ENCODE results near the genes EXOC3L2, PPP1R13L and FOSB.

GRCh38 chr19:44756851-44757717 is 8.6 kb downstream of the BCL3 start:
- RRBS, result 9% methylated on average over 15 of the region's 55 CpGs

DNA sequence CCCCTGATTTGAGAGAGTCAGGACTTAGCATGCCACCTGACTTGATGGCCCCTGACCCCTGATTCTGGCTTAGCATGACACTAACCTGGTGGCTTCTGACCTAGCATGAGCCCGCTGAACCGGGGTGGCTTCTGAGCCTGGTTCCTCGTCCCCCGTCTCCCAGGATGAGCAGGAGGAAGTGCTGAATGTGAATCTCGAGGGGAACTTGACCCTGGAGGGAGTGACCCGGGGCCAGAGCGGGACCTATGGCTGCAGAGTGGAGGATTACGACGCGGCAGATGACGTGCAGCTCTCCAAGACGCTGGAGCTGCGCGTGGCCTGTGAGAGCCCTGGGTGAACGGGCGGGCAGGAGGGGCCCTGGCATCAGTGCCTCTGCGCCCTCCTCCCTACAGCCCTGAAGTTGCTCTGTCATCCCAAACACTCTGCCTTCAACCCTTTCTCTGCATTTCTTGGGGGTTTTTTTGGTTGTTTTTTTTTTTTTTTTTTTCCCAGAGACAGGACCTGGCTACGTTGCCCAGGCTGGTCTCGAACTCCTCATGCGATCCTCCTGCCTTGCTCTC is 5.6 kb downstream of the BCAM start:
- RRBS, result 85% methylated on average over 5 of the region's 20 CpGs

DNA sequence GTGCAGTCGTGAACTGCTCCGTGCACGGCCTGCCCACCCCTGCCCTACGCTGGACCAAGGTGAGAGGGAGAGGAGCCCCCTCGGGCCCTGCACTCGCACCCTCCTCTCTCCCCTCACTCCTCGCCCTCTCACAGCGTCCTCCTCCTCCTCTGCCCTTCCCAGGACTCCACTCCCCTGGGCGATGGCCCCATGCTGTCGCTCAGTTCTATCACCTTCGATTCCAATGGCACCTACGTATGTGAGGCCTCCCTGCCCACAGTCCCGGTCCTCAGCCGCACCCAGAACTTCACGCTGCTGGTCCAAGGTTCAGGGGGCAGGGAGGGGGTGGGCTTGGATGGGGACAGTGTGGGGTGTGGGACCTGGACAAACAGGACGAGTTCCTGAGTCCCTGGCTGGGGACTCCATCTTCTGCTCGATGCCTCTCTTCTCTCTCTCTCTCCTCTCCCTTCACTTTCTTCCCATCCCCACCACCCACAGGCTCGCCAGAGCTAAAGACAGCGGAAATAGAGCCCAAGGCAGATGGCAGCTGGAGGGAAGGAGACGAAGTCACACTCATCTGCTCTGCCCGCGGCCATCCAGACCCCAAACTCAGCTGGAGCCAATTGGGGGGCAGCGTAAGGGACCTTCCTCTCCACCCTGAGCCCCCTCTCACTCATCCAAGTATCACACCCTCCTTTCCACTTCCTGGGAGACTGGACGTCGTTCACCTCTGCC is 9.8 kb downstream of the BCAM start:
- RRBS, result no CpG with 5 or more reads among the region's 25 CpGs

DNA sequence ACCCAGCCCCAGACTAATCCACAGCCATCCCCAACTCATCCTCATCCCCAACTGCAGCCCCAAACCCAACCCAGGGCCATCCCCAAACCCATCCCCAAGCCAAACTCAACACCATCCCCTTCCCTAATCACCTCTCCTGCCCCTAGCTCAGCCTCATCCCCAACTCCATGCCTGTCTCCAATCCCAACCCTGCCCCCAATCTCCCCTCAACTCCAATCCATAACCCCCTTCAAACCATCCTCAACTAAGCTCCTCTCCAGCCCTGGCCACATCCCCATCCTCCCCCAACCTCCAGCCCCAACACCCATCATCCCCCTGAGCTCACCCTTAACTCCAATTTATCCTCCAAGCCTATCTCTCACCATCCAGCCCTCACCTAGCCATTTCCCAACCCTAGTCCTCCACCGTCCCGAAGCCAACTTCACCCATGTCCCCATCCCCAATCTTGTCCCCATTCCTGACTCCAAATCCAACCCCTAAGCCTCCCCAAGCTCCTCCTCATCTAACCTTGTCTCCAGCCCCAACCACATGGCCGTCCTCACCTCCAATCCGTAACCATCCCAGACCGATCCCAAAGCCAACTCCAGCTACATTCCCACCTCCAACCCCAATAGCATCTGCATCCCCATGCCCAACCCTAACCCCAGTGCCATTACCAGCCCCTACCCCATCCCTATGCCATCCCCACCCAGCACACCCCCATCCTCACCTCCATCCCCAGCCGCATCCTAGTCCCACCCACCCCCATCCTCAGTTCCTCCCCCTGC is 11.2 kb downstream of the BCAM start:
- RRBS, result no CpG with 5 or more reads among the region's 6 CpGs

- RRBS, result no CpG with 5 or more reads among the region's 23 CpGs
These were observed 2.7 kb downstream of the NECTIN2 start for GRCh38 chr19:44848579-44849455.

- RRBS, result no CpG with 5 or more reads among the region's 9 CpGs
These were observed 10.1 kb downstream of the PPP1R37 start for GRCh38 chr19:45103043-45103436.

- RRBS, result 37% methylated on average over 8 of the region's 19 CpGs
These were observed at the start of gene EXOC3L2 for GRCh38 chr19:45245079-45245761. TSS of gene EXOC3L2 (minus strand) at chr19:45245407.

GRCh38 chr19:45273191-45273628 is 22.1 kb downstream of the MARK4 start:
- RRBS, result no CpG with 5 or more reads among the region's 14 CpGs

DNA sequence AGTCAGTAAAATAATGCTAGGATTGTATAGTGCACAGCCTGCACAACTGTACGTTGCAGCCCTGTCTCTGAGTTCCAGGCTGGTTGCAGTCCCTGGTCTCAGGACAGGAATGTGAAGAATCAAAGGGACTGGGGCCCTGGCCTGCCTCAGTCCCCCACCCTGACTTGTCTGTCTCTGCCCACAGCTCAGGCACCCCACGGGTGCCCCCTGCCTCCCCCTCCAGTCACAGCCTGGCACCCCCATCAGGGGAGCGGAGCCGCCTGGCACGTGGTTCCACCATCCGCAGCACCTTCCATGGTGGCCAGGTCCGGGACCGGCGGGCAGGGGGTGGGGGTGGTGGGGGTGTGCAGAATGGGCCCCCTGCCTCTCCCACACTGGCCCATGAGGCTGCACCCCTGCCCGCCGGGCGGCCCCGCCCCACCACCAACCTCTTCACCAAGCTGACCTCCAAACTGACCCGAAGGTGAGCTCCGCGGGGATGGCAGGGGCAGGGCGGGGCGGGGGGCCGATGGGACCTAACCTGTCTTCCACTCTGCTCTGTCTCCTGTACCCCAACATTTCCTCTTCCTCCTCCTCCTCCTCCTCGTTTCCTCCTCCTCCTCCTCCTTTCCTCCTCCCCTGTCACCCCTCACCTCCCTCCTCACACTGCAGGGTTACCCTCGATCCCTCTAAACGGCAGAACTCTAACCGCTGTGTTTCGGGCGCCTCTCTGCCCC is 25.0 kb downstream of the CKM start:
- RRBS, result no CpG with 5 or more reads among the region's 25 CpGs

- RRBS, result no CpG with 5 or more reads among the region's 7 CpGs
These were observed 17.9 kb downstream of the CKM start for GRCh38 chr19:45304628-45305353.

GRCh38 chr19:45402192-45403343 is 2.3 kb downstream of the PPP1R13L start:
- RRBS, result 7% methylated on average over 5 of the region's 46 CpGs

GRCh38 chr19:45404976-45405941 is at the start of gene PPP1R13L:
TSS of gene PPP1R13L (minus strand) at chr19:45405069.
- RRBS, result 5% methylated on average over 13 of the region's 58 CpGs

GRCh38 chr19:45430887-45431185 is 7.1 kb upstream of the ERCC1 start:
- RRBS, result no CpG with 5 or more reads among the region's 7 CpGs

- RRBS, result 3% methylated on average over 20 of the region's 62 CpGs
These were observed at the start of gene FOSB for GRCh38 chr19:45467262-45468102. TSS of gene FOSB (plus strand) at chr19:45467996.

DNA sequence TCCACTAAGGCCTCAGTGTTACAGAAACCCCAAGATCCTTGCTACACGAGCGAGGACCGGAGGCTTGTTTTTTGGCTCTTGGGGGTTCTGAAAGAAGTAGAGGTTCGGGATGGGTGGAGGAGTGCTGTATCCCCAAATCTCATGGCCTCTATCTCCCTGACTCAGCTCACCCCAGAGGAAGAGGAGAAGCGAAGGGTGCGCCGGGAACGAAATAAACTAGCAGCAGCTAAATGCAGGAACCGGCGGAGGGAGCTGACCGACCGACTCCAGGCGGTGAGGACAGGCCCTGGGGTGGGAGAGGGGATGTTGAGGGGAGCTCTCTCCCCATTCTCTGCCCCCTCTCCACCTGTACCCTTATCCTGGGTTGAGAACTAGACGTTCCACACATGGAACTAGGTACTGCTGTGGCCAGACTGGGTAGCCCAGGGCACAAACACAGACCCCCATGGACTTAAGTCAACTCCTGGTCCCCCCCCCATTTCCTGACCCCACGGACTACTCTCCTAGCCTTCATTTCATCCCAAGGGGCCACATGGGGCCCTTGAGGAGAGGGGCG is 3.3 kb downstream of the FOSB start:
- RRBS, result no CpG with 5 or more reads among the region's 16 CpGs

DNA sequence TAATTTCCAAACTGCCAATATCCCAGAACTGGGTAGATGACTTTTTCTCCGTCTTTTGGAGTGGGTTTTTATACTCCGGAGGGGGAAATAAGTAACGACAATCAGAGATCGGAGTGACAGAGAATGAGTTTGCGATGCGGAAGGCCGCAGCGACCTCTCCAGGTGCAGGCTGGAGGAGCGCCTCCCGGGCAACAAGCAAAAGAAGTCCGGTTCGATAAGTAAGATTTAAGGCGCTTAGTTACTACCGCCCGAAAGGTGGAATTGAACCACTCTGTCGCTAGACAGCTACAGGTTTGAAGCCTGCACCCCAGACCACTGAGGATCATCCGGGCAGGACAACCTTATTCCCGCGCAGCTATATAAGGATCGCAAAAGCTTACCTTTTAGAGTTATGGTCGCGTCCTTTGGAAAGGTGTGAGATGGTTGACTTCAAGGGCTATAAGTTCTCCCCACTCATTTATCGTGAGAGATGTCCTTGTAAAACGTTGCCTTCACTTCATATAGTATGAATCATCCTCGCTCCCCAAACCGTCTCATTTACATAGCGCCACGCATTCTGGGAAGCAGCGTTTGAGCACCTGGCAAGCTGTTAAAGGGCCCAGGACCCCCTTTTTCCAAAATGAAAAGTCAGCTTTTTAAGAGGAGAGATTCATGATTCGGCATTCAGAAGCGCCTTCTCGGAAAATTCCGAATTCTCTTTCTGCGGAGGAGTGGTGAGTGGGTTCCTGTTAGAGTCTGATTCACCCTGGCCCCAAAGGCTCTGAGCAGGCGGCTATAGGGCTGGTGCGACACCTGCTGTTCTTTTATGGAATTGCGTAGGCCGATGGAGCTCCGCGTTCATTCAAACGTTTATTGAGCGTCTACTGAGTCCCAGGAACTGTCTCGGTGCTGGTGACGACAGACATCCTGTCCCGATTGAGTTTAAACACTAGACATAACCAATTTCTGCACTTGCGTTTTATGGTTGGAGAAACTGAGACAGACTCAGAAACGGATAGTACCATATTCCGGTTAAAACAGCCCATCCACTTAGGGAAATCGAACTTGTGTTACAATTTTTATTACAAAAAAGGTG is 10.9 kb downstream of the FOSB start:
- RRBS, result 0% methylated on average over 3 of the region's 49 CpGs

- RRBS, result 3% methylated on average over 12 of the region's 18 CpGs
These were observed 953 bp upstream of the VASP start for GRCh38 chr19:45506386-45506665.

DNA sequence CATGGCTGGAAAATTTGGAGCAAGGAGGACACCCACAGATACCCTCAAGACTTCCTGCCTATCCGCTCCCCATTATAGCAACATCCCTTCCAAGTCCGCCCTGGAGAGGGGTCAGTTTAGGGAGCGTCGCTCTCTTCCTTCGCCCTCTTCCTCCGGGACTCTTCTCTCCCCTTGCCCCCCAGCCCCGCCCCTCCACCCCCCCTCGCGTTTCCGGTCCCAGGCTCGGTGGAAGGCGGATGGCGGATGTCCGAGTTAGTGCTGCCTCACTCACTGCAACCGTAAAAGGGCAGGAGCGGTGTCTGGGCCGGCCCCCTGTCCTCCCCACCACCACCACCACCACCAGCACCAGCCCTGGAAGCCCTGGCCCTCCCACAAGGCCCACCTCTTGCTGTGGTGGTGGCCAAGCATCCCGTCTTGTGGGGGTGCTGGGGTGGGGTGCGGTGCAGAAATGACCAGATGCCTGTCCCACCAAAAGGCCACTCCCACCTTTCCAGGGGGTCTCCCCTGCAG is 2.0 kb downstream of the VASP start:
- RRBS, result 1% methylated on average over 11 of the region's 19 CpGs

GRCh38 chr19:45528680-45529446 is 21.6 kb downstream of the VASP start:
- RRBS, result 35% methylated on average over 4 of the region's 53 CpGs

DNA sequence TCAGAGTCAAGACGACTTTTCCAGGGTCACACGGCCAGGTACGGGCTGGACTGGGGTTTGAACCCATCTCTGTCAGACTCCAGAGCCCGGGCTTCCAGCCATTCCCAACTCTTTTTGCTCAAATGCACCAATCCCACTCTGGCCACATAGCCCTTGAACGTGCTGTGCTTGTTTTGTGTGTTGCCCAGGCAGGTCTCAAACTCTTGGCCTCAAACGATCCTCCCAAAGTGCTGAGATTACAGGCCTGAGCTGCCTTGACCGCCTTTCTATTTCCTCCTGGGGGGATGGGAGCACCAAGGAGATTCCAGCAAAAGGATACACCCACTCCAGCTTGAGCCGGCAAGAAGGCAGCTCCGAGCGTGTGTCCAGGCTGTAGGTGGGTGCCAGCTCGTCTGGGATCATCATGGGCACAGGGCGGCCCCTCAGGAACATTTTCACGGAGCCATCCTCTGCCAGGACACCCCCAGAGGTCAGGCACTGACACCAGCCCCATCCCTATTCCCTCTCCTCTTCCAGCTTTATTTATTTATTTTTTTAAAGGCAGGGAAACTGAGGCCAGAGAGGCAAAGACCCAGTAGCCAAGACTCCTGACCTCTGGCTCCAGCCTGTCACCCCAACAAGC is 900 bp downstream of the EML2 start:
- RRBS, result no CpG with 5 or more reads among the region's 13 CpGs